Rectum (tissue), 1 donor: ENCODE data around the genes FAIM and RBP2.

- PRO-cap, result unidirectional peak, plus-strand start at chr3:136930483
These were observed 27.3 kb upstream of the IL20RB start for GRCh38 chr3:136930171-136931131.

DNA sequence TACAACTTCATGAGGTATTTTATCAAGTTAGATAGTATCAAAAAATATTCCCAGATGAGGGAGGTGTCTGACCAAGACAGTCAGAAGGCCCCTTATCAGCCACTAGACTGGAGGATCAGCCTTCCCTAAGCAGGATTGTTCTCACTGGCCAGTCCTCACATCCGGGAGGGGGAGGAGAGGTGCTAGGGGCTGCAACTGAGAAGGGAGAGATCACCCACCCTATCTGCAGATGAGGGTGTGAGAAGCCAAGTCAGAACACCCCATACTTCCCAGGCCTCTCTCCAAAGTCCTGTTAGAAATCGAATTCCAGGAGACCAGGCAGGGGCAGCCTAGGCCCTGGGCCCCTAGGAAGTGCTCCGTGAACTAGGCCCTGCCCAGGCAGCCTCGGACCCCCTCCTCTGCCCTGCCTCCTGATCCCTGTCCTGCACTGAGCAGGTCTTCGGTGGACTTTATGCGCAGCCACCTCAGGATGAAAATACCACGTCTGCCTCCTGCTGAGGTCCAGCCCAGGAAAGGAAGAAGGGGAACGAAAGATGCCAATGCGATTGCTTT is 980 bp downstream of the DZIP1L start:
- PRO-cap, result no peak

DNA sequence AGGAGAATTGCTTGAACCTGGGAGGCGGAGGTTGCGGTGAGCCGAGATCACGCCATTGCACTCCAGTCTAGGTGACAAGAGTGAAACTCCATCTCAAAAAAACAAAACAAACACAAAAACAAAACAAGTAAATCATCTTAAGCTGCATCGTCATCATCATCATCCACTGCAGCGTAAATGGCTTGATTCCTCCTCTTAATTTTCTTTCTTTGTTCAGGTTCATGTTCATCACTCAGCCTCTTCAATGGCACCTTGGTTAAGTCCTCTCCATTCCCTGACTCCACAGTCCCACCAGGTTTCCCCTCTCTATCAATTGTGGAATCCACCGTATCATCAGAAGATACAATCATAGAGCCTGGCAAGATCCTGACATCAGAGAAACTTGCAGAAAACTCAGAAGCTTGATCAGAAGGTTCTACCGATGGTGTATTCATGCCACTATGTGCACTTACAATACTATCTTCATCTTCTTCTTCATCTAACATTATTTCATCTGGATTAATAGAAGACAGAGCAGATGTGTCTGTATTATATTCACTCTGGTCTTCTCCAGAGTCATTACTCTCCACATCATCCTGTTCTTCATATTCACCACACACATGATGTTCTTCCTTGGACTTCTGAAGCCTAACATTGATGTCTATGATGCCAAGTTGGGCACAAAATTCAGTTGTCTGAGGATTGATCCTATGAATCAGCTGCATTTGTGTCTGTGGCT is 12.8 kb downstream of the DBR1 start:
- PRO-cap, result no peak

DNA sequence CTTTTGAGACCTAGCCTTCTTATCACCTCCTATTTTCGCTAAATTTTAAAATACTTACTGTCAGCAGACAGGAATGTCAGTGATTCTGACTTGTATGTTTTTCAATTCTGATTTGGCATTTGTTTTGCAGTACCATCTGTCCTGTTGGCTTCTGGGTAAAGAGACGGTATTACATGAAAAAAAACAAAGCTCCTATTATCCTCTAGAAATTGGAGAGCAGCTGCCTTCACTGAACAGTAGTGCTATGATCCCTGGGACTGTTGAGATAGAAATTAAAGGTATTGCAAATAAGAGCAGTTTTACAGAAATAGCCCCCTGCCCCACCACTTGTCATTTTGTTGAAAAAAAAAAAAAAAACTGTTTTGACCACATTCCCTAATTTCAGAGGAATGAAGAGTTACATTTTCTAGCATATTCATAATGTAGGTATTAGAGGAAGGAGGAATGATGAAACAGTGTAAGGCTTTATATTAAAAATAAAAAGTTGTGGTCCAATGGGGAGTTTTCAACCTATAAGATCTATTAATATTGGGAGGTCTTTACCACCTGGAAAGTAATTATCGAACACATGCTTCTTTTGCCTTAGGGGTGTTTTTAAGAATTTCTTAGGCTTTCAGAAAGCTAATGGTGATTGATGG is 8.5 kb downstream of the ARMC8 start:
- PRO-cap, result no peak

GRCh38 chr3:138247808-138248243 is 60.7 kb downstream of the ARMC8 start:
- PRO-cap, result no peak

GRCh38 chr3:138261473-138262259 is 68.0 kb downstream of the NME9 start:
- PRO-cap, result no peak

- PRO-cap, result bidirectional peak, plus-strand start at chr3:138608771, minus-strand start at chr3:138608622; bidirectional peak, plus-strand start at chr3:138609110, minus-strand start at chr3:138609096
These were observed at the start of gene FAIM for GRCh38 chr3:138608414-138609147. Gene FAIM (plus strand): TSS chr3:138608771.

DNA sequence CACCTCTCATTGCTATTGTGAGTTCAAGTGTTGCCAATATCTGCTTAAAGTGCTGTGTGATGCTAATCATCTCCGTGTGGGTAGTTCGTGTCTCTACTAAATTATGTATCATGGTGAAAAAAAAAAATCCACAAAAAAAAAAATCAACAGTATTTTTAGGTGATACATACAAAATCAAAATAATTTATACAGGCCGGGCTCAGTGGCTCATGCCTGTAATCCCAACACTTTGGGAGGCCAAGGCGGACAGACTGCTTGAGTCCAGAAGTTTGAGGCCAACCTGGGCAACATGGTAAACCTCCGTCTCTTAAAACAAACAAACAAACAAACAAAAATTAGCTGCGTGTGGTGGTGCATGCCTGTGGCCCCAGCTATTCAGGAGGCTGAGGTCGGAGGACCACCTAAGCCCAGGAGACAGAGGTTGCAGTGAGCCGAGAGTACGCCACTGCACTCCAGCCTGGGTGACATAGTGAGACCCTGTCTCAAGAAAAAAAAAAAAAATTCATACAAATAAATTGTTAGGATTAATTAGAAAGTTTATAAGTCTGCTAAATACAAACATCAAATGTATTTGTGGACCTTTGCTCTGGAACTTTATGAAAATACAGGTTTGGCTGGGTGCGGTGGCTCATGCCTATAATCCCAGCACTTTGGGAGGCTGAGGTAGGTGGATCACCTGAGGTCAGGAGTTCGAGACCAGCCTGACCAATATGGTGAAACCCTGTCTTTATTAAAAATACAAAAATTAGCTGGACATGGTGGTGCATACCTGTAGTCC is 42.9 kb downstream of the FAIM start:
- PRO-cap, result no peak

GRCh38 chr3:138669986-138670818 is 61.6 kb downstream of the FAIM start:
- PRO-cap, result no peak

DNA sequence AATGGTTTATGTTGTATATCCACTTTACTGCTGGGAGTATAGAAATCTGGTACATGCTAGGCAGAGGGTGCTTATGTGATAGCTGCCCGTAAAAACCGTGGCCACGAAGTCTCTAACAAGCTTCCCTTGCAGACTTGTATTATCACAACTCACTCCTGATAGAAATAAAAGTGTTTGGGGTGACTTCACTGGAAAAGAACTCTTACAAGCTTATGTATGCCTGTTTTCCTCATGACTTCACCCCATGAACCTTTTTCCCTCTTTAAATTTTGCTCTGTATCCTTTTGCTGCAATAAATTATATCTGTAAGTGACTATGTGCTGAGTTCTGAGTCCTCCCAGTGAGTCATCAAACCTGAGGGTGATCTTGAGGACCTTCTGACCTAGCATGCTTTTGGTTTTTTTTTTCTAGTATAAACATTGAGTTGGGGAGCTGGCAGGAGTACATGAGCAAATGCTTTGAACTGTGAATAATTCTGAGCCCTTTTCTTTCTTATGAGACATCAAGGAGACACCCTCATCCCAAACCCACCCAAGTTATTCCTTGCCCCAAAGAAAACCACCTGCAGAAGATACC is 85.7 kb downstream of the FAIM start:
- PRO-cap, result no peak

DNA sequence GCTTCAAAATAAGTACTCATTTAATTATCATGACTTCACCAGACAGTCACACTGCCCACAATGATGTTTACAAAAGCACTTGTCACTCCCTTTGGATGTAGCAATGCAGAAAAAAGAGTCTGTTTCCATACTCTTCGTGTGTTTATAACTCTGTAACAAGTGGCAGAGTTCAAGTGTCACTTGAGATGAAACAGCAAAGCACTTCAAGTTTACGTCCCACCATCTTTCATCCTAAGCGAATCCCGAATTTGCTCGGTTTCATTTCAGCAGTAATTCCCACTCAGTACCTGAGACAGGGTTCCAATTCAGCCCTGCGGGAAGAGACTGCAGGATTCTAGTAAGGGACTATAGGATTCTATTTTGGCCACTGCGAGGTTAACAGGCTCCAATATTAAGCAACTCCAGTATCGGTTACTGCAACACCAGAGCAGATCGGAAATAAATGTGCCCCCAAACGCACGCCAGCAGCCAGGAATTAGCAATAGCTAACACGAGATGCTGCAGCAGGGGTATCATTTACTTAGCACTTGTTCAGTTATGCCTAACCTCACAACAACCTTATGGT is 1.1 kb downstream of the PIK3CB start:
- PRO-cap, result no peak

DNA sequence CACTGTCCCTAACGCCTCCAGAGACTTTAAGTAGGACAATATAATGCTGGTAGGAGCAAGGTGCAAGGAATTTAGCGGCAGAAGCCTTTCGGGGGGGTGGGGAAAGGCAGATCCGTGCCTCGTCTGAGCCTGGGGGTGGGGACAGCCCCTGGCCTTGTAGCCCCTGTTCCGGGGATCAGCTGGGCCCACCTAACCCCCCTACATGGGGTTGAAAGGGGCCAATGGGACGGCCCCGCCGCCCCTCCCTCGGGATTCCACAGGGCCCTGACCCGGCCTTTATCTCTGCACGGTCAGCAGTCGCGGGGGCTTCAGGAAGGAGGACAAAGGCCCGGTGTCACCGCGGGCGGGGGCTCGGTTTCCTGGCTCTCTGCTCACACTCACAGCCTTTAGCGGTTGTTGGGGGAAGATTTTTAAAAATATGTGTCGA is 8.1 kb downstream of the FOXL2 start:
- PRO-cap, result no peak

DNA sequence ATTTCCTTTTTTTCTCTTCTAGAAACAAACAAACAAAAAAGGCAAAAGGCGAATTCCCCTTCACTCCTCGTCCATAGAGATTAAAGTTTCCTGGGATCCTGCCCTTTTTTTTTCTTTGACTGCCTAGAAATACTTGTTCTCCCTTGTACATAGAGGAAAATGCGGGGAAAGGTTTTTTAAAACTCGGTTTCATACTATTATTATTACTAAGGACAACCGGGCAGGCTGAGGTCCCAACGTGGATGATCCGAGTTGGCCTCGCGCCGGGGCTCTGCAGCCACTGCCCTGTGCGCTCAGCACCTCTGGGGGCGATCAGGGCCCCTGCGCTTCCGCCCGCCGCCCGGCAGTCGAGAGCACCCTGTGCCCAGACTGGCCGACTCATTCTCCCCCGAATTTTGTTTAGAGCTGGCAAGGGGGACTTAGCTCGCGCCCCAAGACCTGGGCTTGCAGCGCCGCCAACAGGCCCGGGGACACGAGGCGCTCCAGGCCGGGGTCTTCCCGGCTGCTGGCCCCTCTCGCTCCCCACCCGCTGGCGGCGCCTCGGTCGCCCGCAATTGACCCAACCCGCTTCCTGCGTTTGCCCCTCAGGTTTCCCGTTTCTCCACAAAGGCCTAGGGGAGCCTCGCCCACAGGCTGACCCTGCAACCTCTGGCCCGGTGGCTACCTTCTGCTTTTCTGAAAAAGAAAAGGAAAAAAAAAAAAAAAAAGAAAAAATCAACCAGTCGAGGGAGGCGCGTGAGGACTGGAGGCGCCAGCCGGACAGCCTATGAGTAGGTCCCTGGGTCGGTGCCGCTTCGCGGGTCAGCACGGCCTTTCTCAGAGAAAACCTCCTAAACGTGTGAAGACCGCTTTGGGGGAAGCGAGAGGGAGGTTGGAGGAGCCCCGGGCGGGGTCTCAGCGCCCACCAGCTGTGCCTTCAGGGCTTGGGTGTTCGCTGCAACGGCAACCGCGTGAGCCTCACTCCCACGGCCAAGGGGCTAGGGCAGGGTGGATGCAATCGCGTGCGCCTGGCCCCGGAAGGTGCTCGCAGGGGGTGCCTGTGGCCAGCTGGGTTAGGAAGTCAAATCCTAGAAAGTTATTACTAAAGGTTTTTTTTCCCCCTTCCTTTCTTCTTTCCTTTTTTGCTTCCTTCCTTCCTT is 7.3 kb downstream of the FOXL2 start:
- PRO-cap, result no peak

- PRO-cap, result no peak
These were observed 6.3 kb downstream of the FOXL2 start for GRCh38 chr3:138940378-138941272.

- PRO-cap, result no peak
These were observed 677 bp downstream of the FOXL2NB start for GRCh38 chr3:138947535-138948252.

- PRO-cap, result no peak
These were observed 44.4 kb upstream of the MRPS22 start for GRCh38 chr3:139299306-139299930.

DNA sequence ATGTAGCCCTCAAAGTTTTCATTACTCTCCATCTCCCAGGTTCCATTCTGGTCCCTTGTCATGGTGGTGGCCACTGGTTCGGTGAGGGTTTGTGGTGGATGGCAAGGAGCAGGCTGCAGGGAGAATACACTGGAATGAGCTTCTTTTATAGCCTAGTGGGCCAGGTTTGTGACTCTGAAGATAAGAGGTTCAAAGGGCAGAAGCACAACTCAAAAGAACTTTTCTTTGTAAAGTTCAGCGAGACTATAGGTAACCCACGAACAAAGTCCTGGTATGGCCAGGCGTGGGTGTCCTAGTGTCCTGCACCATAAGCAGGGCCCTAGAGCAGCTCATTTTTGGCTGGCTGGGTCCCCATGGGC is at the start of gene RBP2:
Gene RBP2, minus strand, starts transcription at position 119 of the 359 bp plus-strand sequence.
- PRO-cap, result no peak

DNA sequence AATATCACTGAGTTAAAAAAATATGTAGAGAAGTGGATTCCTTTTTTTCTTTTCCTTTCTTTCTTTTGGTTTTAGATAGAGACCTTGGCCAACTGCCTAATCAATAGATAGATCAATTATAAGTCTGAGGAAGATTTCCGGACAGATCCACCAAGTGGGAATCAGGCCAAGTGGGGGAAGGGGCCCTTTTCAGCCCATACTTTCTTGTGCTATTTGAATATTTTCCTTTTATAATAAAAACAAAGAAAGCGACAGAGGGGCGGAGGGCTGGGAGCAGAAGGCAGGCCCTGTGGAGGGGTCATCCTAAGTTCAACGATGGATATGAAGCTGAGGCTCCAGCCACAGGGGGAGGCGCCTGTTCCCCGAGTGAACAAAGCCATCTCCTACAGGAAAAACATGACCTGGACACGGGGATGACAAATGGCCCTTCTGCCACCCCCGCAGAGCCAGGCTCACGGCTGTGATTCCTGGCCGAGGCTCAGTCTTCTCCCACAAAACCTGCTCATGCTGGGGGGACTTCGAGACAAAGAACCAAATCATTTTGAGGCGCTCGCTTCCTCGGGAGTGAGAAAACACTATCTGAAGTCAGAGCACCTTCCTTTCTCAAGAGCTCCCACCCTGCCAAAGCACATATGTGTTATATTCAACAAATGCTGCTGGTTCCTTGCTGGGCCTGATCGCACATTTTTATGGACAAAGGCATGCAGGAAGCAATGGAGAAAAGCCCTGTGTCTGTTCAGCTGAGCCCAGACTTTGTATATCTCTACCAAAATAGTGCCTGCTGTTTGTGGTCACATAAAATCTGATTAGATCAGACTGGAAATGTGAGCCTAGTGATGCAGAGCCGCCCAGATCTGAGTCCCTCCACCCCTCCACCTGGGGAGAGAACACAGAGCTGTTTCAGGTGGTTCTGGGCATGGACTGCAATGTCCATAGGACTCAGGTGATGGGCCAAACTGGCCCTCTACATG is 5.7 kb downstream of the RBP1 start:
- PRO-cap, result no peak

DNA sequence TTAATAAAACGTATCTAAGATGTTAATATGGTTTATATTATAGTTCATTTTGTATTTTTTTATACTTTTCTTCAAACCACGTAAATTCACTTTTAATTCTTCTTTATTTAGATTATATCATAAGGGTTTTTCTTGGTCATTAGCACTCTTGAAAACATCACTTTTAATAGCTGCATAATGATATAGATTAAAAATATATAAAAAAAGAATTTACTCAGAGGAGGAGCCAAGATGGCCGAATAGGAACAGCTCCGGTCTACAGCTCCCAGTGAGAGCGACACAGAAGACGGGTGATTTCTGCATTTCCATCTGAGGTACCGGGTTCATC is 51.2 kb upstream of the RBP1 start:
- PRO-cap, result no peak

DNA sequence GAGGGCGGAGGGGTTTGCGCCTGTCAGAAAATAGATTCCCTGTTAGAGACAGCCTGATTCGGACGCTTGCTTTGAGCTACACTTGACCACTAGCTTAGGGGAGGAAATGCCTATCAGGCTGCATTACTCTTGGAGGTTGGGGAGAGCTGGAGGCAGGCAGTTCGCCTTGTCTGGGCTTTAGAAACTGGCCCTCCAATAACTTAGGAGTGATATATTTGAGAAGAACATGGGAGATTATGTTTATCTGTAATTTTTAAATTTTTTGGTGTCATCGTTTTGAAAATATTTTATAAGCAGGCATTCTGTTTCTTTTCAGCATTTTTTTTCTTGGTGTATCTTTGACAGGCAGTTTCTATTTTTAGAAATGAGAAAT is 1.5 kb downstream of the CLSTN2 start:
- PRO-cap, result no peak